Kidney (tissue), 2 donors: Measurements from ENCODE around the gene GPR88.

DNA sequence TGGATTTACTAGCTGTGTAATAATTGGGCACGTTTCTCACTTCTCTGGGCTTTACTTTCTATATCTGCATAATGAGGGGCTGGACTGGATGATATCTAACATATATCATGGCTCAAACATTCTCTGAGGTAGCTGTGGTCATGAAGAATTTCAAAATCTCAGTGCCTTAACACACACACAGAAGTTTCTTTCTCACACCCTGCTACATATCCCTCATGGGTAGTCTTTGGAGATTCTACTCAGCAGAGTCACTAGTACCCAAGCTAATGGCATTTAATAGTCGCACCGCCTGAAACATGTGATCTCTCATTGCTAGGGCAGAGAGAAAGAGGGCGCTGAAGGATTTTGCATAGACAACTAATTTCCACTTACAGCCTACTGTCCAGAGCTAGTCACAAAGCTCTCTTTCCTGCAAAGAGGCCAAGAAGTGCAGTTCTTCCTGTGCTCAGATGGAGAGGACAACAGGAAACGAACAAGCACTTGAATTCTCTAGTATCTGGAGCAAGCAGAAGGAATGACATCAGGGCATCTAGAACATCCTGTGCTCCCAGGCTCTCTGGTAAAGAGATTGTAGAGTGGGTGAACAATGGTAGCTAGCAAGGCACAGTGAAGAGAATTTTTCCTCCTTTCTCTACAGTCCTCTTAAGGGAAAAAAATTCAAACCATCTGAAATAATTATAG is 183.4 kb upstream of the PTBP2 start:
- PRO-cap: unidirectional peak, plus-strand start at position 562 of the sequence
- RRBS: no CpG with 5 or more reads among the region's 5 CpGs

GRCh38 chr1:96770641-96771413 is 49.2 kb downstream of the PTBP2 start:
- PRO-cap: no peak
- RRBS: no CpG with 5 or more reads among the region's 5 CpGs

DNA sequence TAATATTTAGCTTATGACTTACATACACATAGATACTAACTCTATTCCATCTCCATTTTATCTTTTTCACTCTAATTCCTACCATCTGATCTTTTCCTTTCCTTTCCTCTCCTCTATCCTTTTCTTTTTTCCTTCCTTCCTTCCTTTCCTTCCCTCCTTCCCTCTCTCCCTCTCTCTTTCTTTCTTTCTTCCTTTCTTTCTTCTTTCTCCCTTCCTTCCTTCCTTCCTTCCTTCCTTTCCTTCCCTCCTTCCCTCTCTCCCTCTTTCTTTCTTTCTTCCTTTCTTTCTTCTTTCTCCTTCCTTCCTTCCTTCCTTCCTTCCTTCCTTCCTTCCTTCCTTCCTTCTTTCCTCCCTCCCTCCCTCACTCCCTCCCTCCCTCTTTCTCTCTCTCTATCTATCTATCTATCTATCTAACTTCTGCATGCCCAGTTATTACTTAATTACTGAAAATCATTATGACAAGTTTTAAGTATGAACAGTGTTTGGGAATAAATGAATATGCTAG is 409.0 kb downstream of the PTBP2 start:
- PRO-cap: no peak

GRCh38 chr1:97904592-97905121 is 16.2 kb downstream of the DPYD start:
- PRO-cap: no peak

- PRO-cap: no peak
- RRBS: no CpG with 5 or more reads among the region's 4 CpGs
Measured at GRCh38 chr1:97906849-97907402, 13.9 kb downstream of the DPYD start.

GRCh38 chr1:97919527-97920022 is 1.3 kb downstream of the DPYD start:
- PRO-cap: no peak
- RRBS: no CpG with 5 or more reads among the region's 4 CpGs

DNA sequence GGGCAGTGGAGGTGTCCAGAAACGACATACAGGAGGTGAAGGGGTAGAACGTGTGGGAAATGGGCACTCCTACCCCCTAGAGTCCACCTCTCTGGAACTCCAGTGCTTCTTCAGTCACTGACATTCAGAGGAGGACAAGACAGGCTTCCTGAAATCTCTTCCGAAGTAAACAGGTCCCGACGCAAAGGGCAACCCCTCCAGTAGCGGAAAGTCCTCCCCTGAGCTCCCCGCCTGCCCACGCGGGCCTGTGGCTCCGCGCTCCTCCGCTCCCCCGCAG is 423 bp downstream of the DPYD start:
- PRO-cap: no peak
- RRBS: no CpG with 5 or more reads among the region's 13 CpGs

DNA sequence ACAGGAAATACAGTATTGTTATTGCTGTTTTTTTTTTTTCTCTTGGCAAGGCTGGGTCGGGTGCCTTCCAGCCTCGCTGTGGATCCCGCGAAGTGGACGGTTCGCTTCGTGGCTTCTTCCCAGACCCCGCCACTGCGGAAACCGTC is 388 bp upstream of the SNX7 start:
- PRO-cap: no peak
- RRBS: no CpG with 5 or more reads among the region's 10 CpGs

DNA sequence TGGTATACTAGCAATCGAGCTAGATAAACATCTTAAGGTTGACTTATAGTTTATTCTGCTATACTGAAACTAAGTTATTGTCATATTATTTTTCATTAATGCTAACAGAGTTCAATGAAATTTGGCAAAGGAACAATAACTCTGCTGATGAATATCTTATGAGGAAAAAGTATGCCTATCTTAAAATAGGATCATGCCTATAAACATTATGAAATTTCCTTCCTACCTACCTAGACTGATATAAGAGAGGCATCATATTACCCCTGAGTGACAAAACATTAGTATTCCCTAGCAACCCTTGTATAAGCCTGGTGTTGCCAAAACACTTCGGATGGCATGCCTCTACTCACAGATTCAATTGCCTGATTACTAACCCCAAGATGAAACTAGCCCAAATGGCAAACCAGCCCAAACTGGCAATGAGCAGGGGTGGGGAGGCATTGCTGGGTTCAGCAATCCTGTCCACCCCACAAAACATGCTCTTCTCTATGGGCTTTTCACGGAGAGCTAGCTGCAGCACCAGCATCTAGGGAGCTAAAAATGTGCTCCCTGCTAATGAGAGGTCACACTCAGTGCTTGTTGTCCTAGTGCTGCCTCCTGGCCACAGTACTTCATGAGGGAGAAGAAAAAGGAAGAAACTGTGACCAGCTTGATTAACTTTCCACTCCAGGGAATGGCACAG is 13.8 kb downstream of the PALMD start:
- PRO-cap: no peak
- RRBS: no CpG with 5 or more reads among the region's 3 CpGs

DNA sequence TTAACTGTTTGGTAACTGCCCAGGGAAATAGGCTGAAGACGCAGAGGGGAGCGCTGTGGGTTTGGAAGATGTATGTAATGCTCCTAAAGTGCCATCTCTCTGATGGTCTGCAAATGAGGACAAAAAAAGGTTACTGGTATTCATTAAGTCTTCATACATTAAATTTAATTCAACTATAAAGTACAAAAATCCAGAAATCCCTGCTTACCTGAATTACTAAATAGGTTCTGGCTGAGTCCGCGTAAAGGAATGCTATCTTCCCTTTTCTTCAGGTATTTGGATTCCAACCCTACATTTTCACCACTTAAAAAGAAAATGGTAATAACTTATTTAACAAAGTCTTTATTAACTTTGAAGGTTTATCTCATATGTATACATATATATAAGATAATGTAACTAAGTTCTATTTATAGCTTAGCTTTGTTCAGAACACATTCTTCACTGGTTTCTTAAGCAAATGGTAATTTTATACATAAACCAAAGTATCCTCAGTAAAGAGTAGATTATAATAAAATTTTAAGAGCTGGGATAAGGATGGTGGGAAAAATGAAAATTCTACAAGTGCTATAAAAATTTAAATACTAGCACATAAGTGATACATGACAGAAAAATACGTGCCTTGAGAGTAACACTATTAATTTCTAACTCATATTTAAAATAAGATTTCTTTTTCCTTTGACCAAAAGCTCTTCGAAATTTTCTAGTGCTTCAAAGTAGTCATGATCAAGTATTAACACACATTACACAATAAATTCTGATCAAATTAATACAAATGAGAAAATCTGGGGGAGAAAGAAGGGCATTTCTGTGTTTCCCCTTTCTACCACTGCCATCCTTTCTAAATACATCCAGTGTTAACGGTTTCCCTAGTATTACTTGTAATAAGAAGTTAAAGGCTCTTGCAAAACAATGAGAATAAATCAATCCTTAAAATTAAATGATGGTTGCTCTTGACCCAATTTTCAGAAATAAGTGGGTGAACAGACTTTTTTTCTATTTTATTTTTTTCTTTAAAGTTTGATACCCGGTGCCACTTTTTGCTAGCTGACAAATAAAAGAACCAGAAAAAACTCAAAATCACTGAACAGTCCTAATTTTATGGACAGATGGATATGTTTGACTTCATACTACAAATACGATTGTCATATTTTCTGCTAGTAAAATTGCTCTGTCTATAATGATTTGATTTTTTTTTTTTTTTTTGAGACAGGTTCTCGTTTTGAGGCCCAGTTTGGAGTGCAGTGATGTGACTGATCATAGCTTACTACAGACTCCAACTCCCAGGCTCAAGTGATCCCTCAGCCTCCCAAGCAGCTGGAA is 46.9 kb downstream of the SASS6 start:
- PRO-cap: no peak
- RRBS: no CpG with 5 or more reads among the region's 10 CpGs

GRCh38 chr1:100270435-100270946 is 4.5 kb downstream of the RTCA start:
- PRO-cap: no peak
- RRBS: no CpG with 5 or more reads among the region's 2 CpGs

GRCh38 chr1:100350871-100351025 is 1.6 kb upstream of the CDC14A start:
- PRO-cap: no peak
- RRBS: no CpG with 5 or more reads among the region's 6 CpGs

DNA sequence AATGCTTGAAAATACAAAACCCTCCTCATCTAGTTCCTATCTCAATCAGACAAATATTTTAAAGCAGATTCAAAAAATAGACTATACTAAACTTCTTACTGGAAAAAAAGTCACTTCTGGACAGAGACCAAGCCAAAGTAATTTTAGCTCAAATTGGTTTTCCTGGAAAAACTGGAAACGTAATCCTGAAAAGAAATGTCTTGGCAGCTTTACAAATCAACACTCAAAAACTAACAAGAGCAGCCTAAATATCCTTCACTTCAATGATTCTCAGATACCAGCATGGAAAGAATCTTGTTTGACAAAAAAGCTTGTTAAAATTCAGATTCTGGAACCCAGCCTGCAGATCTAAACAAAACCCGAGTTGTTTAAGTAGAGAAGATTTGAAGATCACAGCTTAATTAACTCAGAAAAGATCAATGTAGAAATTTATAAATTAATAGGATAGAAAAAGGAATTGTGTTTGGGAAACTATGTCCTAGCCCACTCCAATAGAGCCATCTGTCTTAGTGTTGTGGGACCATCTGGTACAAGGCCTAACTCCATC is 9.0 kb upstream of the GPR88 start:
- PRO-cap: no peak
- RRBS: no CpG with 5 or more reads among the region's 2 CpGs

DNA sequence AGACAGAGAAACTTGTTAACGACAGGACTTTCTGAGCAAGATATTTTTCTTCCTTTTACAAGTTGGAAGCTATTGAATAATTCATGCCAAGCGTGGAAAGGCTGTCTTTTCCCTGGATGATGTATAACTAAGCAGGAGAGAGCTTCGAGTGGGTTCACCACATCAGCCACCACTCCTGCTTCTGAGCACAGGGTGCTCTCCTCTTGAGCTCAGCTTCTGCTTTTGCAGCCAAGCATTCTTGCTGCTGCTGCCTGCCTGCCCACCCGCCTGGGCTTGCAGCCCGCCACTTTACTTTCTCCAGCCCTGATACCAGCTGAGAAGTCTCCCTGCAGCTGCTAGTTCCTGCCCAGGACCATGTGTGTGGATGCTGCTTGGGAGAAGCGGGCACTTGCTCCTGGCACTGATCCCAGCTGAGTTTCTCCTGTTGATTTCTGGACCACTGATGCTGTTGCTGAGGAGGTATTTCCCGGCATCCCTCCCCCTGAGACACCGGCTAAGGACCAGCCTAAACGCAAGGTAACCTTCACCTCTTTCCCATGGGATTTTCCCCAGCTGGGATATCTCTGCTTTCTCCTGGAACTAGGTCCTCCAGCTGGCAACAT is at the start of gene GPR88:
Gene GPR88, plus strand, starts transcription at position 153 of the 602 bp plus-strand sequence.
- PRO-cap: no peak
- RRBS: no CpG with 5 or more reads among the region's 9 CpGs

GRCh38 chr1:100785425-100785914 is 65.9 kb downstream of the VCAM1 start:
- PRO-cap: no peak
- RRBS: no CpG with 5 or more reads among the region's 4 CpGs

GRCh38 chr1:104072904-104073126 is 323.1 kb downstream of the AMY1C start:
- PRO-cap: no peak
- RRBS: no CpG with 5 or more reads among the region's 12 CpGs

DNA sequence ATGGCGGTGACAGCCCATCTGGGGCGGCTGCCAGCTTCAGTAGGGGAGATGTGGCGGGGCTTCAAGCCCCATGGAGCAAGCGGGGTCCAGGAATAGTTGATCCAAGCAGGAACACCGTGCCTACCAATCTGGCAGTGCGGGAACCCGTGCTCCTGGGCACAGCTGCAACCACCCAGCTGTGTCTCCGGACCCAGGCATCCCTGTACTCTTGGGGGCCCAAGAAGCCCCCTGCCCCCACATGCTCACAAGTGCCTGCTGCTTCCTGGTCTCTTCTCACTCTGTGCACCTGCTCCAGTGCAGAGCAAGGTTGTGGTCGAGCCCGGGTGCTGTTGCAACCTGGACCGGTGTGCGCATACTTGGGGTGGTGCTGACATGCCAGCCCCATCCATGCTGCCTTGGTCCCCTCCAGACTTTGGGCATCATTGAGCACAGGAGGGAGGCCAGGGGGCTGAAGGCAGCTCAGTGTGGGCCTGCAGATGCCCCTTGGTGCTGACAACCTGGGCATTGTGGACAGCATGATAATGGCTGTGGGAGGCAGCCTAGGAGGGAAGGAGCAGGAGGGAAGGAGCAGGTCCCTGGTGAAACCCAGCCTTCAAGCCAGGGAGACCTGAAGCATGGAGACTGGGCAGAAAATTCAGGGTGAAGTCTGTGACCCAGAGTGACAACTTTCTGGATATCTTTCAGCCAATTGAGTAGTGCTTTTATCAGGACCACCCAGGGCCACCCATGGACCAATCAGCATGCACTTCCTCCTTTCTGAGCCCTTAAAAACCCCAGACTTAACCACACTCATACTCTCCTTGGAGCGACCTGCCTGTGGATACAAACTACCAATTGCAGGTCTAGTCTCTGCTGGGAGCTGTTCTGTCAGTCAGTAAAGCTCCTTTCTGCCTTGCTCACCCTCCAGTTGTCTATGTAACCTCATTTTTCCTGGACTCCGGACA is 1183.0 kb downstream of the AMY1C start:
- PRO-cap: no peak
- RRBS: 90% methylated on average over 2 of the region's 14 CpGs

- PRO-cap: no peak
- RRBS: no CpG with 5 or more reads among the region's 2 CpGs
Measured at GRCh38 chr1:107326792-107327555, 186.1 kb downstream of the NTNG1 start.

- PRO-cap: unidirectional peak, plus-strand start at chr1:107685887
- RRBS: no CpG with 5 or more reads among the region's 7 CpGs
Measured at GRCh38 chr1:107685718-107686310, 279.2 kb downstream of the VAV3 start.

GRCh38 chr1:108200577-108201264 is 578 bp upstream of the SLC25A24 start:
- PRO-cap: unidirectional peak, minus-strand start at chr1:108200910
- RRBS: no CpG with 5 or more reads among the region's 18 CpGs